SK-MEL-5 (cell line): ENCODE measurements around a stretch of chr19.

RAMPAGE:
- cytosol, long total RNA = no peak
- long total RNA = no peak
- nucleus, long total RNA = no peak
These were observed 32.8 kb upstream of the NFIC start for GRCh38 chr19:3333465-3334095.

GRCh38 chr19:3350266-3350752 lies 16.1 kb upstream of the NFIC start:
RAMPAGE:
- cytosol, long total RNA = no peak
- long total RNA = no peak
- nucleus, long total RNA = no peak

DNA sequence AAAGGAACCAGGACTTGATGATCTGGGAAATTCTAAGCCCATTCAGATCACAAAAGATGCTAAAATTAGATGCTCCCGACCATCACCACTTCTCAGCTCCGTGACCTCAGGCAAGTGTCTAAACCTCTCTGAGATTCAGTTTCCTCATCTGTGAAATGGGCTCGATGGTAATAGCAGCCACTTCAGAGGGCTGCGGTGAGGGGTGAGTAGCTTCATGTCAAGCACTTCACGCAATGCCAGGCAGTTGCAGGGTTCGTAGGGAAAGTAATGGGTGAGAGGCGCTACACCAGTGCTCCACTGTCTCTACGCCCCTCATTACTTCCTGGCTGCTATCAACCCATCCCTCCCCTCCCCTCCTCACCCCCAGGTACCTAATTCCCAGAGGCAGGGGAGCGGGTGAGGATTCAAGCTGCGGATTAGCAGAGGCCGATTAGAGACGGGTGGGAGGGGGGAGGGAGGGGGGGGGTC lies 8.9 kb upstream of the NFIC start:
RAMPAGE:
- cytosol, long total RNA = no peak
- long total RNA = no peak
- nucleus, long total RNA = no peak

DNA sequence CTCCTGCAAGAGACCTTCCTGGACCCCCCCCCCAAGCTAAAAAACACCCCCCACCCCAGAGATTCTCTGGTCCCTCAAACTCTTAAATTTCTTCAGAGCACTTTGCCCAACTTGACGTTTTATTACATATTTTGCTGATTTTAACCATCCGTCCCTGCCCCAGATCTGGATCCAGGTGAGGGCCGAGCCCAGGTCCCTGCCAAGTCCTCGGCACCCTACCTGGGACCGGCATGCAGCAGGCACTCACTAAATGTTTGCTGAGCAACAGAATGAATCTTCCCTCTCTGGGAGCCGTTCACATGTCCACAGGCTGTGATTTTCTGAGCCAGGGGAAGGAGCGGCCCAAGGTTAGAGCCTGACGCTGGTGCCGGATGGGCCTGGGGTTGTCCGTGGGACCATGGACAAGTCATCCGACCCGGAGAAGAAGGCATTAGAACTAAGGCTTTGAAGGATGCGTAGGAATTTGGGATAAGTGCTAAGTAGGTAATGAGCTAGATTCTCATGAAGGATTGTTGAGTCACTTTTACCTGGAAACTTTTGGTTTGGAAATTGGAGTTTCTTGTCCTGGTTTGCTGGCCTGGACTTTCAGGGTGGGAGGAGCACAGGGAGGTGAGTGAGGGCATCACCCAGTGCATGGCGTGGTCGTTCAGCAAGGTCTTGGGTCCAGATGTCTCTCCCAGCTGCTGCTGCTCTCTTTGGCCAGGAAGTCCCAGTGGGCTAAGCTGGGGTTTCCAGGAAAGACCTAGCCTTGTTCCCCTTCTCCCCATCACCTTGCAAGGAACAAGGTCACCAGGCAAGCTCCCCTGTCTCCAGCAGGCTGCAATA lies 7.4 kb downstream of the NFIC start:
RAMPAGE:
- cytosol, long total RNA = no peak
- long total RNA = no peak
- nucleus, long total RNA = no peak

RAMPAGE:
- cytosol, long total RNA = no peak
- long total RNA = no peak
- nucleus, long total RNA = no peak
These were observed 47.0 kb downstream of the SMIM24 start for GRCh38 chr19:3433239-3433891.

DNA sequence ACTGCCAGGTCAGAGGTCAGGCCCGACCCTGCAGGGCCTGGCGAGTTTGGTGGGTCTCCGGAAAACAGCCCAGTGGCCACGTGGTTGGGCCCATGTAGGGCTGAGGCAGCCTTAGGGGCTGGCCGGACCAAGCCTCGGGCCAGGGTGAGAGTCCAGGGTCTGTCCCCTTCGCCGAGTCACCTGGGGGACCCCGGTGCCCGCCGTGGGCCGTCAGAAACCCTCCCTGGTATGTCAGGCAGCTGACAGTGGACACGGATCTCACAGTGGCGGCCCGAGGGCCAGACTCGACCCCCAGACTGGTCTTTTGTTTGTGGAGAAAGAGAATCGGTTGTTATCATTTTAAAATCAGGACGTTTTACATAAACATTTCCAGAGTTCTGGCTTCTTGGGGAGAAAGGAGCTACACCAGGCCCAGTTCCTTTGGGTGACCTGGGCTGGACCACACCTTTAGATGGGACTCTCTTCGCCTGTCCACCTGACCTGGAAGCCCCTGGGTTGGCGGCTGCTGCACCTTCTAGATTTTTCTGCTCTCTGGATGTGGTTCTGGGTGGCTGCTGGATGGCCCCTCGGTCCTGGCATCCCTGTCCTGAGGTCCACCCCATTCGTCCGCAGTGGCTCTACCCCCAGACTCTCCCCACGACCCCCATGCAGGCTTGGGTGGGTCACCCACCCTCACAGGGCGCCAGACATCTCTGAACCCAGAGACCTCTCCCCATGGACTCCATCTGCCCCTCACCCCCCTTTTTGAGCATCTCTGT lies 26.2 kb downstream of the SMIM24 start:
RAMPAGE:
- cytosol, long total RNA = no peak
- long total RNA = no peak
- nucleus, long total RNA = no peak

DNA sequence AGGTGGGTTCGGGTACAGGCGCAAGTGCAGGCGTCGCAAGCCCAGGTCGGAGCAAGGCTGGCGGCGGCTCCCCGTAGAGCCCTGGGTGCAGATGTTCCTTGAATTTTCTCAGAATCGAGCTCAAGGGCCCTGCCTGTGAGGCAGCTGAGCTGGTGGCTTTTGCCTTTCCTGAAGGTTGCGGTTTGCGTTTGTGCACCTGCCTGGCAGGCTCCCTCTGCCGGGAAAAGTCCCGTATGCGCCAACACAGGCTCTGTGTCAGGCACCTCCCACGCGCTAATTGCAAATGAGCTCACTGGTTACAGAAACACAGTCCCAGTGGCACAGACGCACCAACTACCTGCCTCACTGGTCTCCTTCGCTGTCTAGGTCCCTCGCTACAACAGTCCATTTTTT lies 5.9 kb downstream of the DOHH start:
RAMPAGE:
- cytosol, long total RNA = no peak
- long total RNA = no peak
- nucleus, long total RNA = no peak

DNA sequence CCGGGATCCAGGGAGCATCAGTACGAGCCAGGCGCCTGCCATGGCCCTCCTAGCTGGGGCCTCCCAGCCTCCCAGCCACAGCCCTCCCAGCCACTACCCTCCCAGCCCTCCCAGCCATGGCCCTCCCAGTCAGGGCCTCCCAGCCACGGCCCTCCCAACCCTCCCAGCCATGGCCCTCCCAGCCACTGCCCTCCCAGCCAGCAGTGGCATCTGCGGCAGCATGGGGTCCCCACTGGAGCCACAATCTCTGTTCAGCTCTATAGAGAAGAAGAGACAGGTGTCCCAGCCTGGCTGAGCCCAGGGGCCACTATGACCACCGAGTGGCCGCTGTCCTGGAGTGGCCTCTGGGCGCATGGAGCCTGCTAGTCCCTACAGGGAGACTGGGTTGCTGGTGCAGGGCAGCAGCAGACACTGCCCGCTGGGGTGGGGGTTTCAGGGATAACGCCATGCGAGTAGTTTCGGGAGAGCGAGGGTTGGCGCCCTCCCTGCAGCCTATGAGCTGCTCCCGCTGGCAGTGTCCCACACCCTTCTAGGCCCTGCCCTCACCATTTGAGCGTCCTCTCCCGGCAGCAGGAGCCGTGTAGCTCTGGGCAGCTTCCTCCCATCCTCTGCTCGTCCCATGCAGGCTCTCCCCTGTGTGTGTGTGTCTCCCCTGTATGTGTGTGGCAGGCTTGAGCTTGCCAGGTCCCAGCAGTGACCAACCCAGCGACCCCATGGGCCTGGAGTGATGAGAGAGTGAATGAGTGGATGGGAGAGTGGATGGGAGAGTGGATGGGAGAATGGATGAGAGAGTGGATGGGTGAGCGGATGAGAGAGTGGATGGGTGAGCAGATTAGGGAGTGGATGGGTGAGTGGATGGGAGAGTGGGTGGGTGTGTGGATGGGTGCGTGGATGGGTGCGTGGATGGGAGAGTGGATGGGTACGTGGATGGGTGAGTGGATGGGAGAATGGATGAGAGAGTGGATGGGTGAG lies 10.8 kb upstream of the TEKTIP1 start:
RAMPAGE:
- cytosol, long total RNA = no peak
- long total RNA = no peak
- nucleus, long total RNA = no peak

RAMPAGE:
- cytosol, long total RNA = no peak
- long total RNA = no peak
- nucleus, long total RNA = no peak
These were observed 3.7 kb upstream of the TEKTIP1 start for GRCh38 chr19:3534800-3536096.

RAMPAGE:
- cytosol, long total RNA = no peak
- long total RNA = no peak
- nucleus, long total RNA = no peak
These were observed 748 bp downstream of the GIPC3 start for GRCh38 chr19:3585844-3586607.

DNA sequence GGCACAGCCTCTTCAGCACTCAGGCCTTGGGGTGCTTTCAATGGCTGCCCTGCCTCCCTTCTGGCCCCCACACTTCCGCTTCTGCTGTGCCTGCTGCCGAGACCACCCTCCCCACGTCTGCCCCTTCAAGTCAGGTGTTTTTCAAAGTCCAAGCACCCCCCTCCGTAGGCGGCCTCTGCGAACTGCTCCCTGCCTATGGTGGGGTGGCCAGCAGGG lies 9.6 kb upstream of the CACTIN start:
RAMPAGE:
- cytosol, long total RNA = no peak
- long total RNA = no peak
- nucleus, long total RNA = no peak

GRCh38 chr19:3657929-3658315 lies 31.3 kb upstream of the CACTIN start:
RAMPAGE:
- cytosol, long total RNA = no peak
- long total RNA = no peak
- nucleus, long total RNA = no peak

RAMPAGE:
- cytosol, long total RNA = no peak
- long total RNA = no peak
- nucleus, long total RNA = no peak
These were observed 808 bp downstream of the MATK start for GRCh38 chr19:3785456-3785690.

RAMPAGE:
- cytosol, long total RNA = no peak
- long total RNA = no peak
- nucleus, long total RNA = no peak
These were observed 1.8 kb downstream of the EEF2 start for GRCh38 chr19:3983433-3983824.

GRCh38 chr19:4007866-4008640 lies 517 bp downstream of the PIAS4 start:
RAMPAGE:
- cytosol, long total RNA = no peak
- long total RNA = no peak
- nucleus, long total RNA = no peak

DNA sequence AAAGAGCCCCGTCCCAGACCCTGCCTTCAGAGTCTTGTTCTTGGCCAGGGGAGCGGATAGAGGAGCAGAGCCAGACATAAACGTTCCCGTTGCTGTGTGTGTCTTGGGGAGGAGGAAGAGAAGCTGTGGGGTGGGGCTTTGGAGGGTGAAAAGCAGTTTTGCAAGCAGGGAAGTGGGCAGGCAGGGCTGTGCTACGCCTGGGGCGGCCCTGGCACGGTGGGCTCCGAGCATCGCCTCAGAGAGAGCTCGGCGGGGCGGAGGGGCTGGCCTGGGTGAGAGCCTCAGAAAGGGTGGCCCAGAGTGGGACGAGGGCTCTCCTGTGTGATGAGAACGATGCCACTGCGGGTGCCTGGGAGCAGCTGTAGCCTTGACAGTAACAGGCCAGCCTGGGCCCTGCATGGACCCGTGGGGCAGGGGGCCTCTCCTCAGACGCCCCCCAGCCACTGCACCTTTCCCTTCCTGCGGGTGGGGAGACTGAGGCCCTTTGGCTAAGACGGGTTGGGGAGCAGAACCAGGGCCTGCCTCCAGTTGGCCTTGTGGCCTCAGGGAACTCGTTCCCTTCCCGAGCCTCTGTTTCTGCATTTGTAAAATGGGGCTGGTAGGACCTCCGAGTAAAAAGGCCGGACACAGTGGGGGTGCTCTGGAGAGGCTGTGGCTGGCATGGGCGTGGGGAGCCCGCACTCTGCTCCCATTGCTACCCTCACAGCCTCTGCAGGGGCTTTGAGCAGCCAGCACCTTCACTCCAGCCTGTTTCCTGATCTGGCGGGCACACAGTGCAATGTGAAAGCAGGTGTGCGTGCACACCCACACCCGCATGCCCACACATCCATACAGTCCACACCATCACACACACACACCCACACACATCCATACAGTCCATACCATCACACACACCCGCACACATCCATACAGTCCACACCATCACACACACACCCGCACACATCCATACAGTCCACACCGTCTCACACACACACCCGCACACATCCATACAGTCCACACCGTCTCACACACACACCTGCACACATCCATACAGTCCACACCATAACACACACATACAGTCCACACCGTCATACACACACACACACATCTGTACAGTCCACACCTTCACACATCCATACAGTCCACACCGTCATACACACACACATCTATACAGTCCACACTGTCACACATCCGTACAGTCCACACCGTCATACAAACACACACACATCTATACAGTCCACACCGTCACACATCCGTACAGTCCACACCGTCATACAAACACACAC lies 27.8 kb downstream of the PIAS4 start:
RAMPAGE:
- cytosol, long total RNA = no peak
- long total RNA = no peak
- nucleus, long total RNA = no peak

GRCh38 chr19:4044876-4045296 lies 21.8 kb downstream of the ZBTB7A start:
RAMPAGE:
- cytosol, long total RNA = no peak
- long total RNA = no peak
- nucleus, long total RNA = no peak

DNA sequence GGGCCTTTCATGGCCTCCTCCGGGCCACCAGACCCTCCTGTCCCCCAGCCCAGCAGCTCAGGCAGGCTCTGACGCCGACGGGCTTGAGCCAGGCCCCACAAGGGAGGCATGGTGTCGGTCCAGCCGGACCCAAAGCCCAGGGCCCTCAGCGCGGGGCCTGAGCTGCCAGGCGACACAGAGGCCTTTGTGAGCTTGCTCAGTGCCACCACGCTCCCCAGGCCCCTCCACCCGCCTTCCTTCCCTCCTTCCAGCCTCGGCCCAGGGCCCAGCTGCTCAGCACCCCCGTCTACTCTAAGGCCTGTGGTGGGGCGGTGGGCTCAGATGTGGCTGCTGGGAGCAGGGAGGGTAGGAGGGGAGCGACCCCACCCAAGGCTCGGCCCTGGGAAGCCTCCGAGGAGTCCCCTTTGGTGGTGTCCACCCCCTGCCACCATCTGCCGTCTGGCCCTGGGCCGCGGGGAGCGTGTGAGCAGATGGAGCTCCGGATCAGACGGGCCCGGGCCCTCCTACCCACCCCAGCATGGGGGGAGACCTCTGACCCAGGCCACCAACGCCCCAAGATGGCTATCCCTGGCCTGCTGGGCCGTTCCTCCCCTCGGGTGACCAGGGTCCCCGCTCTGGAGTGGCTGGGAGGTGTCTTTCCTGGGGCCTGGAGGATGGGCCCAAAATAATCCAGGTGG lies 7.9 kb downstream of the ZBTB7A start:
RAMPAGE:
- cytosol, long total RNA = no peak
- long total RNA = no peak
- nucleus, long total RNA = no peak

GRCh38 chr19:4068372-4068766 lies 1.7 kb upstream of the ZBTB7A start:
RAMPAGE:
- cytosol, long total RNA = no peak
- long total RNA = no peak
- nucleus, long total RNA = no peak

DNA sequence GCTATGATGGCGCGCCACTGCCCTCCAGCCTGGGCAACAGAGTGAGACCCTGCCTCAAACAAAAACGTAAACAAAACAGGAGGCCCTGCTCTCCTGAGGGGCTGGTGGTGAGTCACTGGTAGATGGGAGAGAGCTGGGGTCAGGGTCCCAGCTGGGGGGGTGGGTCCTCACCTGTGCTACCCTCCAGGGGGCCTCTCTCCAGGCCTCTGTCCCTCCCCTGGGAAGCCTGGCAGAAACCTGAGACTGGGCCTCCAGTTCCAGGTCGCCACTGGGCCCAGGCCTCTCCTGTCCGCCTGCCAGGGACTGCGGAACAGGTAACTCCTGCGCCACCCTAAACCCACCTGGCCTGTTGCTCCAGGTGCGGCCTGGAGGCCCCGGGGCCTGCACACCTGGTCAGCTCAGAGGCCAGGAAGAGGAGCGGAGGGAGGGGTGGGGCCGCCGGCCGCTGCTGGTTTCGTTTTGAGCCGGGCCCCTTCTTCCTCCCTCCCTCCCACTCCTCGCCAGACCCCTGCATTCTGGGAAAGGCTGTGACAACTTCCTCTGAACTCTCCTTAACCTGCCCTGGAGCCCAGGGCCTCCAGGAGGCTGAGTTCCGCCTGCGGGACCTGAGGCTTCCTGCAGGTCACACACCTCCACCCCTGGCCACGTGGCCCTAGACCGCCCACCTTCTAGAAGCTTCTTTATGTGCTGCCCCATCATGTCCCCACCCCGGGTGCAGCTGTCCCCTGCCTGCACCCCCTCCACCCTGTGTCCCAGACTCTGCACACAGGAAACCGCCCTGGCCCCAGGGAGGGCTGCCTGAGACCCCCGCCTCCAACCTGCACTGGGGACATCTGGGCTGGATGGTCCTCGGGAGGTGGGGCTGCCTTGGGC lies 17.4 kb upstream of the ZBTB7A start:
RAMPAGE:
- cytosol, long total RNA = no peak
- long total RNA = no peak
- nucleus, long total RNA = no peak